ENCODE measurements around the gene SRP9.

DNA sequence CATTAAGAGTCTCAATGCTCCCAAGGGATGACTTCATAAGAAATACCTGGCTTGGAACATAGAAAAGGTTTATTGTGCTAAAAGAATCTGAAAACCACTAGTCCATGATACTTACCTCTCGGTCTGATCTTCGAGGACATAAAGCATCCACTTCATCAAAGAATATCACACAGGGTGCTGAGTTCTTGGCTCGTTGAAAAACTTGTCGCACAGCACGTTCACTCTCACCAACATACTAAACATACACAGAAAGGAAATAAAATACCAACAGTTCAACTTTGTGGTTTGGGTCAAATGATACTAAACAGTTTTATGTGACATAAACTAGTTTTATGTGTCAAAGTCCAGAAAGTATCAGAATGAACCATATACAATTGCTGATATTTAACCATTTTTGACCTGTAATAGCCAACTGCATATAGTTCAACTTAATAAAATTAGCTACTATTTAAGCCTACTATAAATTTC, 54.7 kb downstream of the NVL start:
- PRO-cap = no peak
- RRBS, 2 experiments = no CpG with 5 or more reads among the region's 5 CpGs

- PRO-cap = no peak
- RRBS, 2 experiments = no CpG with 5 or more reads among the region's 9 CpGs
Observed at GRCh38 chr1:224339714-224340357, 9.9 kb upstream of the NVL start.

- PRO-cap = no peak
- RRBS, 2 experiments = no CpG with 5 or more reads among the region's 8 CpGs
Observed at GRCh38 chr1:224357767-224358460, 1.2 kb downstream of the CNIH4 start.

GRCh38 chr1:224431377-224431854, 3.2 kb downstream of the WDR26 start:
- PRO-cap = no peak
- RRBS, 2 experiments = no CpG with 5 or more reads among the region's 4 CpGs

- PRO-cap = no peak
- RRBS, 2 experiments = no CpG with 5 or more reads among the region's 9 CpGs
Observed at GRCh38 chr1:224506289-224506847, 71.8 kb upstream of the WDR26 start.

DNA sequence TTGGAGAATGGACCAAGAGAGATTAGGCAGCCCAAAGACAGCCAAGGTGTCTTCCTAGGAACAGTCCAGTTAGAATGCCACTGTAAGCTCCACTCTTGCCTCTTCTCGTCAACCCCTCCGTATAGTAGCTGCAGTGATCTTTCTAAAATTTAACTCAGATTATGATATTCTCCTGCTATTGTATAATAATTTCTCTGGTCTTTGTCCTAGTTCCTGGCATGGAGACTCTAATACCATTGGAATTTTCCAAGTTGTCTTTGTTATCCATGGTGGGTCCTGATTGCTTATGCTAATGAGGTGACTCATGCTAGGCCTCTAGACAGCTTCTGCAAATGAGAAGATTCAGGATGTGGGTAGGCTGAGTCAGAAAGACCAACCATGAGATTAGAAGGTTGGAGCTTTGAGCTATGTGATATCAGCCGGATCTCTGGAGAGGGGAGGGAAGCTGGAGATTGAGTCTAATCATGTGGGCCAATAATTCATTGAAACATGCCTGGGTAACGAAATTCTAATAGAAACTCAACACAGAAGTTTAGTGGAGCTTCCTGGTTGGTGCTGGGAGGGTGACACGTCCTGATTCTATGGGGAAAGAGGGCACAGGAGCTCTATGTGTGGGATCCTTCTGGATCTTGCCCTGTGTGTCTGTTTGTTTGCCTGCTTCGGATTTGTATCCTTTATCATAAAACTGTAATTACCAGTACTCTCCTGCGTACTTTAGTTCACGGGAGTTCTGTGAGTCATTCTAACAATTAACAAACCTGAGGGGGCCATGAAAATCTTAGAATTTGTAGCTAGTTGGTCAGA, 73.2 kb upstream of the CNIH3 start:
- PRO-cap = no peak
- RRBS, 2 experiments = no CpG with 5 or more reads among the region's 8 CpGs

- PRO-cap = no peak
- RRBS, 2 experiments = no CpG with 5 or more reads among the region's 13 CpGs
Observed at GRCh38 chr1:224732168-224733005, 116.3 kb downstream of the CNIH3 start.

GRCh38 chr1:225405416-225406319, 22.2 kb downstream of the LBR start:
- PRO-cap = no peak
- RRBS, 2 experiments = no CpG with 5 or more reads among the region's 8 CpGs

GRCh38 chr1:225440990-225441790, 13.4 kb upstream of the LBR start:
- PRO-cap = no peak
- RRBS, 2 experiments = no CpG with 5 or more reads among the region's 8 CpGs

- PRO-cap = no peak
- RRBS, 2 experiments = no CpG with 5 or more reads among the region's 7 CpGs
Observed at GRCh38 chr1:225444850-225445332, 17.1 kb upstream of the LBR start.

DNA sequence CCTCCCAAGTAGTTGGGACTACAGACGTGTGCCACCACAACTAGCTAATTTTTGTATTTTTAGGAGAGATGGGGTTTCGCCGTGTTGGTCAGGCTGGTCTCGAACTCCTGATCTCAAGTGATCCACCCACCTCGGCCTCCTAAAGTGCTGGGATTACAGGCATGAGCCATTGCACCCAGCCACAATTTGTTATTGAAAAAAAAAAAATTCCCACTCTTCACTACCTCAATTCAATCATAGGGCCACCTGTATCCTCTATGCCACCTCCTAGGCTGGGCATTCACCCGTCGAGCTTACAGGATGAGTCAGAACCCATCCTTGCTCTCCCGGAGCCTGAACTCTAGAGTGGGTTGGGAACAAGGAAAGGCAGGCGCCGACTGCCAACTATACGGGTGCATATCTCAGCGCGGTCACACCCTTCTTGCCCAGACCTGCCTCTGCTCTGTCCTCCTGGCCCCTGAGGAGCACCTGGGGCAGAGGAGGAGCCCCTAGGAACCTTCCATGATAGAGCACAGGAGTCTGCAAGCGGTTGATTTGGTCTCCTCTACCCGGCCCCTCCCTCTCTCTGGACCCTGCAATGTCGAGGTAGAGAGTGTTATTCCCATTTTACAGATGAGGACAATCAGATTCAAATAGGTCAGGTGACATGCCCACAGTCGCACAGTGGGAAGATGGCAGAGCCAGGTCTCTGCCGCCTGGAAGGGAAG, 21.4 kb upstream of the LBR start:
- PRO-cap = no peak
- RRBS, 2 experiments = no CpG with 5 or more reads among the region's 18 CpGs

GRCh38 chr1:225477891-225478324, 50.1 kb upstream of the LBR start:
- PRO-cap = no peak
- RRBS, 2 experiments = no CpG with 5 or more reads among the region's 9 CpGs

GRCh38 chr1:225640487-225640891, 12.4 kb downstream of the ENAH start:
- PRO-cap = no peak
- RRBS, 2 experiments = no CpG with 5 or more reads among the region's 1 CpG

DNA sequence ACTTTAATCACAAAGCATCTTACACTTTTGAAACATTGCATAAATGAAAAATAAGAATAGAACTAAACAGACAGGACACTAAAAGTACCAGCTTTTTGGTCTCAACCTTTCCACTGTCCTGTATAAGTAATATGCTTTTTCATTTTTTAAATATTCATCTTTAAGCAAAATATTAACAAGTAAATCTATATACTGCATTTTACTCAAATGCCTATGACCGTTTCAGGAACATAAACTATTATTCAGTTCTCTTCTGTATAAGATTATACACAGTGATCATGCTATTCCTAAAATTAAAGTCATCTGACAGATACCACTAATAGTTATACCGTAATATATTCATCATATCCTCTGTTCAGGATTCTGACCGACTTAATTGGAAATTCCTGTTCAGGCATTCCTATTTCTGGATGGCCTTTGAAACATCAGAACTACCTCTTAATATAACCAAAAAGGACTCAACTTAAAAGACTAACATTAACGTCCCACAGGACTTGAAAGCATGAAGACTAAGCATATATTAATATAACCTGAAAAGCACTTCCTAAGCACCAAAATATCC, 3.3 kb downstream of the ENAH start:
- PRO-cap = no peak
- RRBS, 2 experiments = no CpG with 5 or more reads among the region's 4 CpGs

DNA sequence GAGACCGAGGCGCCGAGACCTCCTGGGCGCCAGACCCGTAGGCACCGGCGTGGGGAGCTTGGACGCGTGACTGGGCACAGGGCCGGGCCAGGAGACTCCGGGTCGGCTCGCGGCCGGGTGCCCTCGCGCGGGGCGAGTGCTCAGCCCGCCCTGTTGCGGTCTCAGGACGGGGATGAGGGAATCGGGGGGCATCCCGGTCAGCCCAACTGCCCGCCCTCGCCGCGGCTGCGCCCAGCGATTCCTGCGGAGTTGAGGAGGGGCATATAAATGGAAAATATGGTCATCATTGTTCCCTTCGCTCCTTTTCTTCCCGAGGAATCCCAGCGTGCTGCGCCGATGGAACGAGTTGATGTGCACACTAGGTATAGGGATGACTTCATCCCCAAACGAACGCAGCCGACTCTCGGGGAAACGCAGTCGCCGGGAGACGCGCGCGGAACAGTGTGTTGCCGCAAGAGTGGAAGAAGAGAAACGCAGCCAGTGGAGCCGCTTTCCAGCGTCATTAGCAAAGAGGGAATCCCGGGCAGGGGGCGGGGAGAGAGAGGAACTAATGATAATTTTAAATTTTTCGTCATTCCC, 727 bp upstream of the ENAH start:
- PRO-cap = bidirectional peak, plus-strand start outside the sequence, minus-strand start at position 459 of the sequence
- RRBS, 2 experiments = under 1 to 2% methylated on average over 12 to 23 of the region's 55 CpGs

DNA sequence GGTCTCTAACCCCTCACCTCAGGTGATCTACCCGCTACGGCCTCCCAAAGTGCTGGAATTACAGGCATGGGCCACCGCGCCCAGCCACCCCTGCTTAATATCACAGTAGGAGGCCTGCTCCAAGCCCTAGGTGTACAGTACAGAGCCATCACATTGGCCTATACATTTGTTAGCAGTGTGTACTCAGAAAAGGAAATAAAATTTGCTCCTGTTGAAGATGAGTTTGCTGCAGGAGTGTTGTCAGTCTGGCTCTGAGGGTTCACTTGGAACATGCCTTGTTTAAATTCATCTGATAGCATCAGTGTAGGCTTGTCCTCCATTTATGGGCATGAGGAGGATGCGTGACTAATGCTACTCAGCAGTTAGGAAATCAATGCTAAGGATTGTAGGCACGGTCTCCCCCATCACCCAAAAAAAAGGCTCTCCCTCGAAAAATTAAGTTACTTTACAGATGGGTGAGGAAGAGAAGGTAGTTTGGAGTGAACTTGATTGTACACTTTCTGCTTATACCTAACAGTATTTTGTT, 4.6 kb upstream of the ENAH start:
- PRO-cap = unidirectional peak, minus-strand start at position 253 of the sequence; bidirectional peak, plus-strand start at position 443 of the sequence, minus-strand start at position 253 of the sequence
- RRBS, 2 experiments = no CpG with 5 or more reads among the region's 7 CpGs

DNA sequence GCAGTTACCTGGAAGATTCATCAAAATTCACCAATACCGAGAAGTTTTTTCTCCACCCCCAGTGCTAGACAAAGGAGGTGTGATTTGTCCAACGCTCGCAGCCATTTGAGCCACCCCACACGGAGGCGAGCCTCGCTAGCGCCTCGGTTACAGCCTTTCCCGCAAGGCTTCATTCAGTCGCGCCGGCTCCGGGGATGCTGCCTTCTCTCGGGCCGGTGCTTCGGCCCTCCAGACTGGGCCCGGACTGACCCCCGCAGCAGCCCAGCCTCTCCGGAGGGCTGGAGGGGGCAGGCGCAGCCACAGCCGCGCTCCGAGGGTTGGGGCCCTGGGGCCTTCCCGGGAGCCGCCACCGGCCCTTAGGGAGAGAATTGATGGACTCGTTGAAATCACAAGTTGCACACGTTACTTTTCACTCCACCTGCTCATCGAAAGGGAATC, 24.4 kb upstream of the ENAH start:
- PRO-cap = no peak
- RRBS, 2 experiments = 17 to 19% methylated on average over 6 of the region's 29 CpGs

GRCh38 chr1:225776643-225777973, at the start of gene SRP9:
TSS of gene SRP9 (plus strand) at chr1:225777826.
- PRO-cap = bidirectional peak, plus-strand start at chr1:225777848, minus-strand start at chr1:225777594
- RRBS, 2 experiments = no CpG with 5 or more reads among the region's 54 CpGs

GRCh38 chr1:225777974-225778761, 542 bp downstream of the SRP9 start:
- PRO-cap = bidirectional peak, plus-strand start at chr1:225778592, minus-strand start at chr1:225778253
- RRBS, 2 experiments = no CpG with 5 or more reads among the region's 21 CpGs

GRCh38 chr1:225817127-225818190, 7.5 kb downstream of the EPHX1 start:
- PRO-cap = no peak
- RRBS, 2 experiments = 18 to 43% methylated on average over 1 to 3 of the region's 16 CpGs